HCT116 (cell line): ENCODE data around the genes PRR15L and SKAP1.

- RRBS, result 1% methylated on average over 13 of the region's 44 CpGs
These were observed 565 bp upstream of the KPNB1 start for GRCh38 chr17:47649036-47649671.

DNA sequence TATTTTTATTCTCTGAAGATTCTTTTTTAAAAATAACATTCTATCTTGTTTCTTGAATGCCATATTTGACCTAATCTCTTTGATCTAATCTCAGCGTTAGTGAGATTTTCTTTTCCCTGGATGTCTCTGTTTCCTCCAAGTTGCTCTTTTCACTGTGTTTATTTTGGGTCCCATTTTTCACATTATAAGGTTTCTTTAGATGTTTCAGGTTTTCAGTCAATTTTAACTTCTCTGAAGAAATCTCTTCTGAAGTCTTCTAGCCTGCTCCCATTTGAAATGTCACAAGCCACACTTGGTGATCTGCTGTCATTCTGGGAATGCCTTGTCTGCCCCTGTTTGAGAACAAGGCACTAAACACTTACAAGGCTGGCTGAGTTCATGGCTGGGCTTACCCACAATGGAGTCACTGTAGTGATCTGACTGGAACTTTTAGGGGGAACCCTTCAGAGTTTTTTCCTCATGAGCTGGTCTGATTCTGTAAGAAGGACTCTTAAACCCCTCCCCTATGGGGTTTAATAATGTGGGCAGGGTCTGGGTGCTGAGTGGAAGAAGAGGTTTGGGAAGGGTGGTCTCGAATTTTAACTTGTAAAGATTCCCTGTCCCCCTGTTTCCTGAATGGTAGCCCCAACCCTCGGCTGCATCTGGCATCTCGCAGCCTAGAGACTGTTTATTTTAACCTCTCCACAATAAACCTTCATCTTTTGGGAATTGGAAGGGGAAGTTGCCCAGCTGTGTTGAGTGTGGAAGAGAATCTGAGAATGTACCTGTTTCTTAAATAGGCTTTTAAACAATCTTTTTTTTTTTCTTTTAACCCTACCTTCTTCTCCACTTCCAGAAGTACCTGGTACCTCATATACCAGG, 30.6 kb downstream of the OSBPL7 start:
- RRBS, result no CpG with 5 or more reads among the region's 4 CpGs

- RRBS, result 79% methylated on average over 28 of the region's 54 CpGs
These were observed 2.9 kb downstream of the SP6 start for GRCh38 chr17:47847808-47848715.

DNA sequence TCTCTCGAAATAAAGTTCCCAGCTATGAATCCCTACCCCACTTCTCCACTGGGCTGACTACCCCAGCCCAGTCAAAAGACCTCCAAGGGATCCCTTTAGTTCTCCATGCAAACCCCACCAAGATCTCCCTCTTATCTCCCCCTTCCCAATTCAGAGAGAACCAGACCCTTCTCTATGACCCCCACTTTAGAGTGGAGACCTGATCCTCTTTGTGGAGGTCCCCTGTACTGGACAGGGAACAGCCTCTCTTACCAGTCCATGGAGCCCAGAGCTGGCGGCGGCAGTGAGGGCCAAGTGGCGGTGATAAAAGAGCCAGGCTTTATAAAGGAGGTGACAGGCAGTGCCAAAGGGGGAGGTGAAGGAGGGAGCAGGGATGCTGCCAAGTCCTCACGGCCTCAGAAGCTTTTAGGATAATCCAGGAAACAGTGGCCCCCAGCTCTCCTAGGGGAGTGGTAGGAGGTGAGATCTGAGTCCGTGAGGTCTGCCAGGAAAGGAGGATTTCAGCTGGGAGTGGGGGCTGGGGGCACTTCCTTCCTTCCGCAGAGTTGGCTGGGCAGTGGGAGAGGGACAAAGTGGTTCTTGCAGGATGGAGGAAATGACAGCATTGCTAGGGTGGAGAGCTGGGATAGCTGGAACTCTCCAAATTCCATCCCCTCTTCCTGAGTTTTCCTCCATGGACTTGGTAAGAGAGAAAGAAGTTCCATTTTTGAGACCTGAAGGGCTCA, 4.6 kb upstream of the SP6 start:
- RRBS, result no CpG with 5 or more reads among the region's 7 CpGs

- RRBS, result no CpG with 5 or more reads among the region's 8 CpGs
These were observed 11.0 kb upstream of the SP2 start for GRCh38 chr17:47884930-47885569.

GRCh38 chr17:47885570-47886051, 10.4 kb upstream of the SP2 start:
- RRBS, result no CpG with 5 or more reads among the region's 7 CpGs

- RRBS, result no CpG with 5 or more reads among the region's 8 CpGs
These were observed 2.1 kb downstream of the PRR15L start for GRCh38 chr17:47955229-47956254.

DNA sequence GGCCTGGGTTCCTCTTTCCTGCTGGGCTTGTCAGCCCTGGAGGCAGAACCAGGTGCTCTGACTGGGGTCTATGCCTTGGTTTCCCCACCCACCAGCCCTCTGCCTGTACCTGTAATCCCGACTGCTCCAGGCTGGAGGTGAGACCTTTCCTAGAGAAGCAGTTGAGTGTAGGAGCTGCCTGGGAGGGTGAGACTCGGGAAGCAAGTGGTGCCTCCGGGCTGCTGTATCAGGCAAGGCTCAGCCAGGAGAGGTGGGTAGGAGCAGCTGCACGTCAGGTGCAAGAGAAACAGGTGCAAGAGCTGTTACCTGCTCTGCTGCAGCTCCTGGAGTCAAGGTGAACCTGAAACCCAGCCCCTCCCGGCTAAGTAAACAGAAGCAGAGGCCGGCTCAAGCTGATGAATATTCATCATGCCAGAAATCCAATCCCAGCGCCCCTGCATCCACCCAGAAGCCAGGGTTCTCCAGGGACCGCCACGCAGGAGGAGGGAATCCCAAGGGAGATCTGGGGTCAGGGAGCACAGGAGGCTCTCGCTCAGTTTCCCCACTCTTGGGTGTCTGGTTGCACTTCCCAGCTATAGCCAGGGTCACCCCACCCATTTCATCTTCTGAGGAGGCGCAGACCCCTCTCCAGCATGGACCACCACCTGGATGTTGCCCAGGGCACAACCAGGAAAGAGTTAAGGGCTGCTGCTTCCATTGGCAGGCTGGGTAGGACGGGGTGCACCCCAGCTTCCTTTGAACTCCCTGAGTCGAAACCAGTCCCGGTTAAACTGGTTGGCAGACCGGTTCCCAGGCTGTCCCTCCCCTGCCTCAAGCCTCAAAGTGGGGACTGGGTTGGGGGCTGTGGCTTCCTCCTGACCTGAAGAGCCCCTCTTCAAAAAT, at the start of gene PRR15L:
TSS of gene PRR15L (minus strand) at position 336 of the 882 bp plus-strand sequence.
- RRBS, result no CpG with 5 or more reads among the region's 15 CpGs

DNA sequence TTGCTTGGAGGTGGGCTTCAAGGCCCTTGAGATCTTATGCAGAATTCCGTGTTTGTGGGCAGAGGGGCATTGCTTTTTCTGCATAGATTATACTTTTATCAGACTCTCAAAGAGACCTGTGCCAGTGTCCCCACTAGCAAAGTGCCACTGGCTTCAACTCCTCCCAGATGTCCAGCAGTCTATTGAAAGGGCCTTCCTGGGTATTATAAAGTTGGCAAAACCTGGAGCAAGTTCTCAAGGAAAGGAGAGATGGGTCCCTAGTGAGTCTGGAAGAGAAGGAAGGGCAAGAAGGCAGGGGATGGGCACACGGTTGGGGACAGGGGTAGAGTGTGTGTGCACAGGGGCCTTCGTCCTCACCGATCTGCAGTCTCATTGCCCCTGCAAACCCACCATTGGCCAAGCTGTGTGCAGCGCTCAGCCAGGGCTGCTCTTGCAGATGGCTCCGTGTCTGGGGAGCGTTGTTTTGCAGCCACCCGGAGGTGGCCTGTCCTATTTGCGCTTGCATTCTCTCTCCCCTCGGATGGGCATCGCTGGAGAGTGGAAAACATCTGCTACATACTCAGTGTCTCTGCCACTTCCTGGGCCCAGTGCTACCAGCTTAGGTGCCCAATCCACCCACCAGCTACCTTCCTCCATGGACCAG, 963 bp upstream of the PRR15L start:
- RRBS, result no CpG with 5 or more reads among the region's 11 CpGs

GRCh38 chr17:48108523-48108982, 987 bp downstream of the SNX11 start:
- RRBS, result no CpG with 5 or more reads among the region's 3 CpGs

- RRBS, result no CpG with 5 or more reads among the region's 7 CpGs
These were observed 4.2 kb downstream of the SNX11 start for GRCh38 chr17:48111571-48112263.

DNA sequence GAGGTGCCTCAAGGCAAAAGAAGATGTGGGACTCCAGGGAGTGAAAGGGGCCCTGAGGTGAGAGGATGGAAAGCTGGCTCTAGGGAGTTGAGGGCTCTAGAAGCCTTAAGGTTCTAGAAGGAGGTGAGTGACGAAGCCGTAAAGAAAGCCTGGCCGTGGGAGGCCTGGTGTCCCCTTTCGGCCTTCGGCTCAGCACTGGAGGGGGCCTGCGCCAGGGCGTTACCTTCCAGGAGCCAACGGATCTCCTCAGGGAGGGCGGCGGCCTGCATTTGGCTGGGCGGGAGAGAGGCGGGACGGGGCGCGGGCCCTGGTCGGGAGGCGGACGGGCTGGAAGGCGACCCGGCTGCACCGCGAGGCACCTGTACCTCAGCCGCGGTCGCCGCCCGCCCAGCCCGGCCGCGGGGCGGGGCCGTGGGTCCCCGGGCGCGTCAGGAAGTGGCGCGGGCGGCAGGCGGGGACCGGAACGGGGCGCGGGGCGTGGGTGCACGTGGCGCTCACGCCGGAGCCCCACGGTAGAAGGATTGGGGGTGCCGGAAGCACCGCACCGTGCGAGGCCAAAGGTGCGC, at the start of gene SKAP1:
TSS of gene SKAP1 (minus strand) at position 363 of the 566 bp plus-strand sequence.
- RRBS, result 87% methylated on average over 25 of the region's 54 CpGs

DNA sequence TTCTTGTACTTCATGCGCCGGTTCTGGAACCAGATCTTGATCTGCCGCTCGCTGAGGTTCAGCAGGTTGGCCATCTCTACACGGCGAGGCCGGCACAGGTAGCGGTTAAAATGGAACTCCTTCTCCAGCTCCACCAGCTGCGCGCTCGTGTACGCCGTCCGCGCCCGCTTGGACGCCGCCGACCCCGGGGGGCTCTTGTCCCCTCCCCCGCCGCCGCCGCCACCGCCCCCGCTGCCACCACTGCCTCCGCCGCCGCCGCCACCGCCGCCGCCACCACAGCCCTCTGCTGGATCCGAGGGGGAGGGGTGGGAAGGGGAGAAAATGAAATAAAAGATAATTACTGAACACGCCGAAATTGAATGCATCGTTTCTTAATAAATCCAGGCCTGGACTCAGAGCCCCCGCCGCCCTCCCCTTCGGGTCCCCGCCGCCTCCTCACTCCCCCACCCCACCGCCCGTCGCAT, 6.0 kb upstream of the HOXB2 start:
- RRBS, result no CpG with 5 or more reads among the region's 45 CpGs

GRCh38 chr17:48558054-48558455, 13.1 kb upstream of the HOXB2 start:
- RRBS, result no CpG with 5 or more reads among the region's 9 CpGs

DNA sequence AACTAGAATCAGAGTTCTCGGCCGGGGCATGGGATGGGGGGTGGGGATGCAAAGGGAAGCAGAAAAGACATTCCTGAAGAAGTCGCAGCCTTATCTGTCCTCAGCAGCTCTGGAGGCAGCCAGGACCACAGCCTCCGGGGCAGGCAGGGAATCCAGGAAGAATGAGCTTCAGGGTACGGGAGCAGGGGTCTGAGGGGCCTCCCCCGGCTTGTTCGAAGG, 7.9 kb downstream of the HOXB4 start:
- RRBS, result 97% methylated on average over 5 of the region's 7 CpGs

DNA sequence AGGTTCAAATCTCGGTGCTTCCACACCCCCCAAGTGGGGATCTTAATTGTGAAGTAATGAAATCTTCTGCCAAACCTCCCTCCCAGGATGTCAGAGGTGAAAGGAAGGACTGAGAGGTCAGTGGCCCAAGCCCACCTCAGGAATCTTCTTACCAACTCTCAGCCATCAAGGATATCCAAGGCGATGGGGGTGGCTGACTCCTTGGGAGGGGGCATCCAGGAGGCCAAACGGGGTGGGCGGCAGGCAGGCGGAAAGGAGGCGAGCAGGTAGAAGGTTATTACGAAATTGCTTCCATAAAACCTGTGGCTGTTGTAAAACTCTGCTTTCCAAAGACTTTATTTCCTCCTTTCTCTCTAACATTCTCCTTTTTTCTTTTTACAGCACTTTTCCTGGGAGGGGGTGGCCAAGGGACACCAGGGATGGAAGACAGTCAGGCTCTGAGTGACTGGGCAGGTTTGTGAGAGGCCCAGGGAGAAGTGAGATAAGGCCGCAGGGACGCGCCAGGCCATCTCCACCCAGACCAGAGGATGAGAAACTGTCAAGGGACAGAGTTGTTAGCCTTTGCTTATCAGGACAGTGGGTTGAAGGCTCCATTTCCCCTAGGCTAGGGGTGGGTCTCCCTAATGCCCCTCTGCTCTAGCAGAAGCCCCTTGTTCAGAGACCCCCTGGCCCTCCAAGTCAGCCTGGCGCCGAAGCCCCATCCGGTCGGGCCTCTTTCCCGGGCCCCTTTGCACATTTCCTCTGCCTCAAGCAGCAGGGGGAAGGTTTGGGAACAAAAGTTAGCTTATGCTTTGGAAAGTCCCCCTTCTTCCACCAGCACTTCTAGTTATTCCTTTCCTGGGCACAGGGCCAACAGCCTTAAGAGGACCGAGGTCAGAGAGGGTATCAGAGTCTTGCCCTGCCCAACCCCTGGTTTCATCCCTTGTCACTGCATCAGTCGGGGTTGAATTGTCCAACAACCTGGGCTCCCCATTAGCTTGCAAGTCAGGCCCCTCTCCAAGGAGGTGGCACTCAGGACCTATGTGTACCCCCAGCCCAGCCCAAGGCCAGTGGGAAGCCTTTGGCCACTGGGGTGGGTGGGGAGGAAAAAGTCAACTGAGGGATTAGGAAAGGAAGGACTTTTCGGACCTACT, 5.0 kb upstream of the HOXB9 start:
- RRBS, result no CpG with 5 or more reads among the region's 18 CpGs

GRCh38 chr17:48637827-48638275, 11.7 kb upstream of the HOXB9 start:
- RRBS, result no CpG with 5 or more reads among the region's 12 CpGs

- RRBS, result no CpG with 5 or more reads among the region's 6 CpGs
These were observed 13.0 kb upstream of the HOXB9 start for GRCh38 chr17:48639129-48639626.

DNA sequence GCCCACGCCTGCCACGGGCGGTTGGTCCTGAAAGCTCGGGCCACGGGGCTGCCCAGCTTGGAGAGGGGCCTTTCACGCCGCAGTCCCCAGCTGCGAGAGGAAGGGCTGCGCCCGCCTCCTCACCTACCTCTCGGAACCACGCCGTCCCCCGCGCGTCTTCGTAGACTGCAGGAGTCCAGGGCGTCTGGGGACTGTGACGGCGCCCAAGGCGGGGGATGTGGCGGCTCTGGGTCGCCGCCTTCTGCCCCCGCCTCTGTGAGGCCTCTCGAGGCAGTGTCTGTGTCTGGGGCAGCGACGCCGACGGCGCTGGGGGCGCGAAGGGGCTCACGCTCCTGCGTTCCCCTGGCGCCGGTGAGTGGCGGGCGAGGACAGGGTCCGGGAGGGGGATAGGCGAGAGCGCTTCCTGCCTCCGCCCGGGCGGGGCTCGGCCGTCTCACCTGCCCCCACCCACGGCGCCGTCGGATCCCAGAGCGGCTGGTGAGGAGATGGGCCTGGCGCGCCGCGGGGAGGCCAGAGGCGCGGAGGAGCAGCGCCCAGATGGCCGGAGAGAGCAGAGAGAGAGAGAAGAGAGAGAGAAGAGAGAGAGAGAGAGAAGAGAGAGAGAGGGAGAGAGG, 20.4 kb upstream of the HOXB9 start:
- RRBS, result under 1% methylated on average over 5 of the region's 60 CpGs